Measurements from ENCODE around the gene GOLGB1.

- PRO-cap, result no peak
Observed at GRCh38 chr3:114658973-114659804, 365.4 kb downstream of the TIGIT start.

DNA sequence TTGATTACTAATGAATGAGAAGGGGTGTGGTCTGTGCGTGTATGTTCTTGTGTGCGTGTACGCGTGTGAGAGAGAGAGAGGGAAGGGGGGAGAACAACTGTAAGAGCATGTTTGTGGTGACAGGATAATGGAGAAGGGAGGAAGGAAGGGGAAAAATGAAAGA is 161.4 kb downstream of the GAP43 start:
- PRO-cap, result bidirectional peak, plus-strand start at position 58 of the sequence, minus-strand start outside the sequence

GRCh38 chr3:116434286-116434620 is 11.0 kb downstream of the LSAMP start:
- PRO-cap, result no peak

- PRO-cap, result no peak
Observed at GRCh38 chr3:118966233-118966672, 68.4 kb downstream of the IGSF11 start.

DNA sequence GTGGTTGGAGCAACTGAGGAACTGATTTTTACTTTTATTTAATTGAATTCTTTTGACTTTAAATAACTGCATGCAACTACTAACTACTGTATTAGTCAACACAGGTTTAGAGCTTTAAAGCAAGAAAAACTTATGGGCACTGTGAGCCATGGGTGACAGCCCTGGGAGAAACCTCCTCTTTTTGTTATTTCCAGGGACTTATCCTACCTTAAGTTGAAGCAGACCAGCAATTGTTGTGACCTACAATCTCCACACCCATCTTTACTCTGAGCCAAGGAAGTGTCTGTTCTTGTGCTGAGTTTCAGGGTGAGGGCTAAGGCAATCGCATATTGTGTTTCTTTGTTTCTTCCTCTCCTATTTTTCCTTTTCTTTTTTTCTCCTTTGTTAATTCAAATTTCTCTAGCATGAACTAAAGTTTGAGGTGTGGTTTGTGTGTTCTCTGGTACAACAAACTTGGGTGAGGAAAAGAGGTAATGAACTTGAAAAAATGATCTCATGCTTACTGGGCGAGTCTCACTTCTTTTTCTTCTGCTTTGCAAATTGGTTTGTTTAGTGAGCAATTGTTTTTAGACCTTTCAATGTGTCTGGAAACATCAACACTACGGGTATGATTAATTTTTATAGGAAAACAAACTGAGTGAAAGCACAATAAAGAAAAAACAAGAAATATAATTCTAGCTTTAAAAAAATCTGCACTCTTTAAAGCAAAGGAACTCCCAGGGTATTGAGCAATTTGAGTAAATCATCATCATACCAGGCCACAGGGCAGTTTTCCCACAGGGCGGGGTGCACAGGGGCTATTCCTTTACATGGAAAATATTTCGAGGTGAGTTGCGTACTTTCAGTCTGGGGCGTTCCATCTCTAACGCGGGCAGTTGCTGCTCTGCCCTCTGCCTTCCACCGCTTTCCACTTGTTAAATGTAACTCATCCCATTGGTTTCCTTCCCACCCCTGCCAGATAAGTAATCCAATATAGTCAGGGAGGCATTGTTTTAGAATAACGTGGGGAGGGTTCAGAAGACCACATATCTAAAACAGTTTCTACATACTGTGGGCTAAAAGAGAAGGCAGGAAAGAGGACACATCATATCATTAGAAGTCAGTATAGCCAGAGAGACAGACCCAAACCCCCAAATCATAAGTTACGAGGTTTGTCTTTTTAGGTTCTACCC is 2.8 kb downstream of the UPK1B start:
- PRO-cap, result no peak

DNA sequence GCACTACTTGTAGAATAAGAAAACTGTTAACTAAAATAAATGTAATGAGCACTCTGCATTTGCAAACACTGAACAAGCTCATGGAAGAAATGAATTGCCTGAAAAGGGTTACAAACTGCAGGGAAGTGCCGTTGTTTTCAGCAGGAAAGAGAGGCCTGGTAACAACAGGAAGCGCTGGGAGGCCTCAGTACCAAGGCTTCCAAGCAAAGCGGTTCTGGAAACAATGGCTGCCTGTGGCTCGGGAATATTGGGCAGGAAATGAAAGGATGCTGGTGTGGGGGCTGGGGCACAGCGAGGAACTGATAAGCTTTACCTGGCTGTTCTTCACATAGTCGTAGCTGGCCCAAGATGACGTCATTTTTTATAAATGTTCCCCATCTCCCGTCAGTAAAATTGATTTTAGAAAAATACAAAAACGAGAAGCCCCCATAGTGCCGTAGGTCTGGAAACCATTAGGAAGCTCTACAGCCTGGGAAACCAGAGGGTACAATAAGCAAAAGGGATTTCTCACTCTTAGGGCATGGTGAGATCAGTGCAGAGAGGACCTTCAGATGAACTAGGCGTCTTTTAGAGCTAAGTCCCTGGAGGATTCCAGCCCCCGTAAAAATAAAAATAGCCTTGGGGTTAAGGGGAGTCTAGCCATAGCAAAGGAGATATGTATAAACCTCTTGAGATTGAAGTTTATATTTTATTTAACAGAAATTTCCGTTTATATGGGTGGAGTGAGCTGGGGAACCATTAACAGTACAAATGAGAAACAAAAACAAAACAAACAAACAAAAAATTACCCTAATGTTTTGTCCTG is 56.1 kb downstream of the ARHGAP31 start:
- PRO-cap, result no peak

GRCh38 chr3:119414195-119414682 is 49.2 kb downstream of the TMEM39A start:
- PRO-cap, result no peak

GRCh38 chr3:119580448-119580828 is 1.1 kb downstream of the ADPRH start:
- PRO-cap, result no peak

DNA sequence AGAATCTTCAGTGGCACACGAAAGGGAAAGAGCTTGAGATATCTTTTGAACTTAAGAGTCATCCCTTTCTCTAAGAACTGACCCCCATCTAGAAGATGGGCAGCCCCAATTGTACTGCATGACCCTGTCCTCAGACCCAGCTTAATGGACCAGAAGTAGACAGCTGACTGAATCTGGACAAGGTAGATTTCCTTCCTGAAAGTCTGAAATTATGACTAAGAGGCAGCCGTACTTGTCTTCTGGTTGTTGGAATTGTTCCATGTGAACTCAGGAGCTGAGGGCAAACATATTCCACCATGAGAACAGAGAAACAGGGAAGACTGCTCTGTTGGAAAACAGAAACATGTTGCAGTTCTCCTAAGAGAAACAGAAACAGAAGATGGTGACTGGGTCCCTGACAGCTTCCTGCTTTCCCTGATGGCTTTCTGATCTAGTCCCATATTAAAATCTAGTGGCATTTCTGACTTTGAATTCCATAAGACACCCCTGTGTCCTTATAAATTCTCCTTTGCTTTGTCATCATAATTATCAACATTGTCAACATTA is 24.2 kb downstream of the POPDC2 start:
- PRO-cap, result no peak

DNA sequence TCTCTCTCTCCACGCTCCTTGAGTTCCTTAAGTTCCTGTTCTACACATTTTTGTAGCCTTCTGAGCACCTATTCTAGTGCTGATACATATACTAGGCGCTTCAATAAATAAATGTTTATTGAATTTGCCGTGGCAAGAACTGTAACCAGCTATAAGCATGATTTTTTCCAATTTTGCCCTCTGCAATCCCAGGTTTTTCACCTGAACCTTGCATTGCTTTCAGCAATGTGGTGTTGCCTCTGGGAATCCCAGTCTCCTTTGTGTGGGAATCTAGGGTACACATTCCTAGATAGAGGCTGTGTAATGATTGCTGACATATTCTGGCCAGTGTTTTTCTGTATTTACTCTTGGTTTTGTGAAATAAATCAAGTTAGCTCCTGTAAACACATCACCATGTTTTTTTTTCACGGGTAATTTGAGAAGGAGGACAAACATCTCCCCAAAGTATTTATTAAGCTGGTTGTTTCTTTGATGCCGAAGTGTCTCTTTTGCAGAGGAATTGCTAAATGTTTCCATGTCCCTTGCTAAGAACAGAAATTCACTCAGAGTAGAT is 1.0 kb downstream of the CFAP91 start:
- PRO-cap, result unidirectional peak, minus-strand start at position 260 of the sequence

- PRO-cap, result no peak
Observed at GRCh38 chr3:120053923-120054900, 40.0 kb downstream of the GSK3B start.

DNA sequence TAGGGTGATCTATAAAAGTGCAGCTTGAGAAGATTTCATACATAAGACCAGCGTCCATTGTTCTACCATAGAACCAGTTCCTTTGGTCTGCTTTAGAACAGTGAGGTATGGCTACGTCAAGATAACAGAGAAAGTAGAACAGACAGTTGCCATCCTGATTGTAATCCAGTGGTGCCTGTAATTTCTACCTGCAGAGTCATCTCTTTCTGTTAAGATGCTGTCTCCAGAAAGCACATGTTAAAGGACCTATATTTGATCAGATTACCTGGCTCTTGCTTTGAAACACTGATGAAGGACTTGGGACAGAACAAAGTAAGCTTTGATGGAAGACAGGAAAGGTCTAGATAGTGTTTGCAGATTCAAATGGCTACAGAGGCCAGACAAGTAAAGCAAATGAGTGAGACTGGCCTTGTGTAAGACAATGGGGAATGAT is 1.6 kb upstream of the GSK3B start:
- PRO-cap, result no peak

- PRO-cap, result no peak
Observed at GRCh38 chr3:120396160-120397254, 47.4 kb upstream of the LRRC58 start.

- PRO-cap, result no peak
Observed at GRCh38 chr3:120532901-120533190, 63.3 kb upstream of the NDUFB4 start.

GRCh38 chr3:120567772-120568687 is 28.1 kb upstream of the NDUFB4 start:
- PRO-cap, result no peak

DNA sequence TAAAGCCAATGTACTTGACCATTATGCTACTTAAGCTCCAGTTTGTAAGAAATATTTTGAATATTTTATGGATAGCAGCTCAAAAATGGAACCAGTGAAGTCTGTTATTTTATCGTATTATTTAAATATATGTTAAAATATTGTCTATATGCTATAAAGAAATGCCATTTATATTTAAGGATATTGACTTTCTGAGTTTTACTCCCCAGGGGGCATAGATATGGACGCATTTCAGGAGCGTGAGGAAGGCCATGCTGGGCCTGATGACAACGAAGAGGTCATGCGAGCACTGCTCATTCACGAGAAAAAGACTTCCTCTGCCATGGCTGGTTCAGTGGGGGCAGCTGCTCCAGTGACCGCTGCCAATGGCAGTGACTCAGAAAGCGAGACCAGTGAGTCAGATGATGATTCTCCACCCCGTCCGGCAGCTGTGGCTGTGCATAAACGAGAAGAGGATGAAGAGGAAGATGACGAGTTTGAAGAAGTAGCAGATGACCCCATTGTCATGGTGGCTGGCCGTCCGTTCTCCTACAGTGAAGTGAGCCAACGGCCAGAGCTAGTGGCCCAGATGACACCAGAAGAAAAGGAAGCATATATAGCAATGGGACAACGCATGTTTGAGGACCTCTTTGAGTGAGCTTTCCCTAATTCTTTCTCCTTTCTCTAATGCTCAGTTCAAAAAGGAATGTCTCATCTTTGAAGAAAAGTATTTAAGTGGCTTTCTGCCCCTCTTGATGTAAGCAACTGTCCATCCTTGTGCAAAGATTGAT is 38.5 kb downstream of the GTF2E1 start:
- PRO-cap, result no peak

DNA sequence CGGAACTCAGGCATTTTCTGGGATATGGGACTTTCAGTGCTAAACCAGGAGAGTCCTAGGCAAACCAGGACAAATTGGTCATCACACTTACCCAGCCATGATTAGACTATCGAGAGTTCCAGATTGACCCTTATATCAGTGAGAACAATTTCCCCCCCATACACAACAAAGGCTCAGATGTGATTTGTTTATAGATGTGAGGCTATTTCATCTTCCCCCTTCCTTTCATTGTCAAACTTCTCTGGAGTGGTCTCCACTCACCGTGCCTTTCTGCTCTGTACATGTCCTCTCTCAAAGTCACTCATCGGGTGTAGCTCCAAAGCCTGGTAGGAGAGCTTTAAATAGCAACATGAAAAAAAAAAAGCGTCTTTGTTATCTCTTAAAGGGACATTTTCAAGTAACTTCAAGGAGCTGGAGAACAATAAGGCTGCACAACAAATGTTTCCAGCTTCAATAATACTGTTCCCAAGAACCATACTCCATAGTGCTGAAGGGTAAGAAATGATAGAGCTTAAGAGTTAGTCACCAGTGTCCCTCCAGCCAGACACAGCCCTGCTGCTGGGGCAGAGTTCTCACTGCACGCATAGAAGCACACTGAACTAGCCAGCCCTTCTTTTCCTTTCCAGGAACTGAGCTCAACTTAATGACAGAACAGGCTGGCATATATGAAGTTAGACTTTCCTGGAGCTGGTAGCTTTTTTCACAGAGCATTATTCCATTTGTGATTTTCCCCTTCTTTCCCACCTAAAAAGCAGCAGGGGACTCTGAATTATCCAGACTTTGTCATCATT is 8.1 kb downstream of the FBXO40 start:
- PRO-cap, result no peak

- PRO-cap, result unidirectional peak, minus-strand start at chr3:121748842; bidirectional peak, plus-strand start at chr3:121749295, minus-strand start at chr3:121749211; bidirectional peak, plus-strand start at chr3:121750021, minus-strand start at chr3:121749741
Observed at GRCh38 chr3:121748757-121749785, at the start of gene GOLGB1. Gene GOLGB1 (minus strand): TSS chr3:121749741.

GRCh38 chr3:121791546-121791865 is 42.0 kb upstream of the GOLGB1 start:
- PRO-cap, result no peak

DNA sequence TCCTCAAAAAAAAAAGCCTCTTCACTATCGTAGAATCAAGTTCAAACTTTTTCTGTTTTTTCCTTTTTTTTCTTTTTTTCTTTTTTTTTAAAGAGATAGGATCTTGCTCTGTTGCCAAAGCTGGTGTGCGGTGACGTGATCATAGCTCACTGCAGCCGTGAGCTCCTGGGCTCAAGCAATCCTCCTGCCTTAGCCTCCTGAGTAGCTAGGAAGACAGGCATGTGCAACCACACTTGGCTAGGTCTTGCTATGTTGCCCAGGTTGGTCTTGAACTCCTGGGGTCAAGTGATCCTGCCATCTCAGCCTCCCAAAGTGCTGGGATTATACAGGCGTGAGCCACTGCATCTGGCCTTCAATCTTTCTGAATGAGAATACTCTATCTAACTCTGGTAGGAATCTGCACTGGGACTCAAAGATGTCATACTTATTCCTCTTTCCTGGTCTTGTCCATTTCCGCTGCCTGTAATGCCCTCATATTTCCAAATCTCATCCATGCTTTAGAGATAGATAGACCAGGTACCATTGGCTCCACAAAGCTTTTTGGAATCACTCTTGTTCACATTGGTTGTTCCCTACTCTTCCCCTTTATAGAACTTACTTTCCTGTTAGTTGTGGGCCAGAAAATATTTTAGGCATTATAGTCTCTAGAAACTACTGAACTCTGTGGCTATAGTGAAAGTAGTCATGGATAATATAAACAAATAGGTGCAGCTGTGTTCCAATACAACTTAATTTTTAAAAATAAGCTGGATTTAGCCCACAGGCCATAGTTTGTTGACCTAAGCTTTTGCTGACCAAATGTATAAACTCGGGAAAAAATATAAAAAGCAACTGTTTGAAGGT is 13.7 kb downstream of the IQCB1 start:
- PRO-cap, result no peak

All from fallopian tube (tissue), 1 donor.